Foreskin fibroblast (primary cell): ENCODE measurements around the gene AP2M1.

DNA sequence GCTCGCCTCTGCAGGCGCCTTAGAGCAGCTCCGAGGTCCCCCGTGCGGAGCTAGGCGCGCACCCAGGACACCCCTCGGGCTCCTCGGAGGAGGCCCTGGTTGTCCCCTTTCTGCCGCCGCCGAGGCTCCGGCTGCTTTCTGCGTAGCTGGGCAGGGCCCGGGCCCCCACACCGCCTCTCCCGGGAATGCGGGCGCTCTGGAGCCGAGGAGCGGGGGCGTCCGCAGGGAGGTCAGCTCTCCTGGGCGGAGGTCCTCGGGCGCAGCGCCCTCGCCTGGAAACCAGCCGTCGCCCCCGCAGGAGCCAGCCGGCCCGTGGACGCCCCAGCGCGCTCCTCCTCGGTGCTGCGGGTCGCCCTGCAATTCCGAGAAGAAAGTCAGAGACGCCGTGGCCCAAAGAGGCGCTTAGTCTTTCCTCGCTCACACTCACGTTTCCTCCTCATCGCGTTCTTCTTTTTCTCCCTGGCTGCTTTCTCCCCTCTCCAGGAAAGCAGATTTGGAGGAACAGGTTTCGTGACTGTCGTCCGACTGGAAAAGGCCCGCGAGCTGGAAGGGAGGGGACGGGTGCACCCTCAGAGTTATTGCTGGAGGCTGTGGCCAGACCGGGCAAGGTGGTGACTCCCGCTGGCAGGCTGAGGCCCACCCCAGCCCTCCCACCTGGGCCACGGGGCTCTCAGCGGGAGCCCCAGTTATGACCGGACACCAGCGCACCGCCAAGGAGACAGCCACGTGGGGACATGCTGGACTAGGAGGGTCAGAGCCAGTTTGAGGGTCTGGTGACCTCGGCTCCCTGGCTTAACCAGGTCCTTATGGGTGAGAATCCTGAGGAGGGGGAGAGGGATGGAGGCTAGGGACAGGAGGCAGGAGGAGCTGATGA is 16.9 kb upstream of the LAMP3 start:
- RRBS, result no CpG with 5 or more reads among the region's 62 CpGs

- RRBS, result 2% methylated on average over 13 of the region's 39 CpGs
These were observed 1.6 kb downstream of the B3GNT5 start for GRCh38 chr3:183254551-183255158.

GRCh38 chr3:183287263-183288306 is 34.5 kb downstream of the B3GNT5 start:
- RRBS, result no CpG with 5 or more reads among the region's 11 CpGs

DNA sequence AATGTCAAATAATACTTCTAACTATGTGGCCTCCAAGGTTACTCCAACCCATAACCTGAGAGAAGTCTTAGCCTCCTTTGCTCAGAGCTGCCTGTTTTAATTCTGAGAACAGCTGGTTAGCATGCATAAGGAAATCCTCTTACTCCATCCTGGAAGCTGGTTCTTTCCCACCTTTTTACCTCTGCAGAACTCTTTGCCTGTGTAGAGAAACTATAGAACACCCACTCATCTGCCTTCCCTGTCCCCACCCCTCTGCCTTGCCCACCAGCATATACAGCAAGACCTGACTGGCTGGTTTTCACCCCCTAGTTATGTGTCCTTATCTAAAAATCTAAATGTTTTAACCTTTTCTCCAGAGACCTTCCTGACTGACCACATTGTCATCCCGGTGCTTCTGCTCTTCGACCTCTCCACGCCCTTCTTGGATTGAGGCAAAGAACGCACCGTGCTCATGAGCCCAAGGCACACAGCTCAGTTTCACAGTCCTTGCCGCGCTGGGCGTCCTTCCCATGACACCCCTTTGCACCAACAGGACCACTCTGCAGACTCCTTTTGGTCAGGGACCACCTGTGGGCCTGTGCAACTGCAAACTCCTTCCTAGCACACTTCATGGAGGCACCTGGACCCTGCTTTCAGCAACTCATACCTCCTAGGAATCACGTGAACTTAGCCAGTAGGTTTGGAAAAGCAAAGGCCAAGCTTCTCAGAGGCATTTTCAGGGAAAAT is 62.6 kb downstream of the B3GNT5 start:
- RRBS, result no CpG with 5 or more reads among the region's 9 CpGs

GRCh38 chr3:183654725-183655300 is 19.4 kb downstream of the KLHL24 start:
- RRBS, result no CpG with 5 or more reads among the region's 4 CpGs

DNA sequence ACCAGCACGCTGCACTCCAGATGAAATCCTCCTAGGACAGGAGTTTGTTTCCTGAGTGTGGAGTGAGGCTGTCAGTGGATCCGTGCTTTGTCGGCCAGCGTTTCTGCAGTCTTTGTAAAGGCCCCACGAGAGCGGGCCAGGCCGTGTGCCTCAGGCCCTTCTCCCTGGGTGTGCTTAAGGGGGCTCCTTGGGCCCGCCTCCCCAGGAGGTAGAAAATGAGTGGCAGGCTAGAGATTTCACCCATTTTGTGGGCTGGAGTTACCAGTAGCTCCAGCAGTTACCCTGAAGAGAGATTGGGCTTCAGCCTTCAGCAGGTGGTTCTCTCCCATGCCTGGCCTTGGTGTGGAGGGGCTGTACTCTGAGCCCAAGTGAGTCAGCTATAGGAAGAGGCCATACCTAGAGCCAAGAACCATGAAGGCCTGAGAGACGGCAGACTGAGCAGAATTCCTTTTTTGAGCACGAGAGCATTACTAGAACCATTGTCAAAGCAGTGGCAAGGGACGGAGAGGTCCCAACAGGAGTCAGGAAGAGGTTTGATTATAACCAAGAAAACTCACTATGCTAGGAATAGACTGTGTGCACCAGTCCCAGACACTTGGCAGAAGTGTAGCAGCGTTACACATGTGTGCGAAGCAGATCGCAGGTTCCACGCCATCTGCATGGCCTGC is 14.5 kb downstream of the MAP6D1 start:
- RRBS, result no CpG with 5 or more reads among the region's 15 CpGs

DNA sequence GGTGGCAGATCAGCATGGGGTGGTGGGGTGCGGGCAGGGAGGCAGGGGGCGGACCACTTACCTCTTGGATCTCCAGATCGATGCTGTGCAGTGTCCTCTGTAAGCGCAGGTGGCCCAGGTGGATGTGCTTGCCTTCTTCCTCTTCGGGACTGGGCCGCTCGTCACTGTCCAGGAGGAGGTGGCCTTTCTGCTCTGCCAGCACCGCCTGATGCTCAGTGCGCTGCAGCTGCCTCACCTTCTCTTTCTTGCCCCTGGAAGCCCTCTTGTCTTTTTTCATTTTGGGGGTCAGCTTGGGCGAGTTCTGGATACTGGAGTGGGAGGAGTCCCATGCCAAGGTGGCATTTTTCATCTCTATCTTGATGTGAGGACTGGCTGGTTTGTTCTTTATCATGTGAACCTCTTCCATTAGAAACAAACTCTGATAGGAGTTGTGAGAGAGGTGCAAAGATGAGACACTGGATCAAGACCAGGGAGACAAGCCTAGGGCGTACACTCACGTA is 46.1 kb downstream of the ABCC5 start:
- RRBS, result no CpG with 5 or more reads among the region's 12 CpGs

DNA sequence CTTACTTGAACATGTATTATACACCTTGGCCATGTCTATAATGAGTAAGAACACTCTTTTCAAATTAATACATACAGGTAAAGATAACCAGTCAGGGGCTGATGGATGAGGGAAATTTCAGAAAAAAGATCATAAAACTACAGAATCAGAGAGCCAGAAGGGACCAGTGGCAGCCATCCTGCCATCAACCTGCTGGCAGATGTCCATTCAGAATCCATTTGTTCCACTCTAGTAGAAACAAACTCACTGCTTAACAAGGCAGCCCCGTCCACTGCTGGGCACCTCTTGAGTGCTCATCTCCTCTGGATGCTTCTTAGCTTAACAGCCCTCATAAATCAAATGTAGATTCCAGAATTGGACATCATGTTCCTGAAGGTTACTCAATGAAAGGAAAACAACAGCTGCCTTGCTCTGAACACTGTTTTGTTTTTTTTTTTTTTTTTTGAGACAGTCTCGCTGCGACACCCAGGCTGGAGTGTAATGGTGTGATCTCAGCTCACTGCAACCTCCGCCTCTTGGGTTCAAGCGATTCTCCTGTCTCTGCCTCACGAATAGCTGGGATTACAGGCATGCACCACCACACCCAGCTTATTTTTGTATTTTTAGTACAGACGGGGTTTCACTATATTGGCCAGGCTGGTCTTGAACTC is 37.3 kb downstream of the ABCC5 start:
- RRBS, result no CpG with 5 or more reads among the region's 7 CpGs

DNA sequence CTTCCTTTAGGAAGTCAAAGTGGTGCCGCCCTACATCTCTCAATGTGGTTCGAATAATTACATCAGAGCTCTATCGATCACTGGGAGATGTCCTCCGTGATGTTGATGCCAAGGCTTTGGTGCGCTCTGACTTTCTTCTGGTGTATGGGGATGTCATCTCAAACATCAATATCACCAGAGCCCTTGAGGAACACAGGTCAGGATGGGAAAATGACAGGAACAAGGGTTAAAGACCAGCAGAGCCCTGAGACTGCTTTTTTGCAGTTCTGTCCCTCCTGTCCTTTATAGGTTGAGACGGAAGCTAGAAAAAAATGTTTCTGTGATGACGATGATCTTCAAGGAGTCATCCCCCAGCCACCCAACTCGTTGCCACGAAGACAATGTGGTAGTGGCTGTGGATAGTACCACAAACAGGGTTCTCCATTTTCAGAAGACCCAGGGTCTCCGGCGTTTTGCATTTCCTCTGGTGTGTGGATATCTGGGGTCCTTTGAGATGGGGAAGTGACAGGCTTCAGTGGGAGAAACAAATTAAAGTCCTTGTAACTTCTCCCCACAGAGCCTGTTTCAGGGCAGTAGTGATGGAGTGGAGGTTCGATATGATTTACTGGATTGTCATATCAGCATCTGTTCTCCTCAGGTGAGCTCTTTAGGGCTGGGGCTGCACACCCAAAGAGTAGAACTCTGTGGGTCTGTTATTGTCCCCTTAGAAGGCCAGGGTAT is 2.6 kb downstream of the EIF2B5 start:
- RRBS, result no CpG with 5 or more reads among the region's 12 CpGs

DNA sequence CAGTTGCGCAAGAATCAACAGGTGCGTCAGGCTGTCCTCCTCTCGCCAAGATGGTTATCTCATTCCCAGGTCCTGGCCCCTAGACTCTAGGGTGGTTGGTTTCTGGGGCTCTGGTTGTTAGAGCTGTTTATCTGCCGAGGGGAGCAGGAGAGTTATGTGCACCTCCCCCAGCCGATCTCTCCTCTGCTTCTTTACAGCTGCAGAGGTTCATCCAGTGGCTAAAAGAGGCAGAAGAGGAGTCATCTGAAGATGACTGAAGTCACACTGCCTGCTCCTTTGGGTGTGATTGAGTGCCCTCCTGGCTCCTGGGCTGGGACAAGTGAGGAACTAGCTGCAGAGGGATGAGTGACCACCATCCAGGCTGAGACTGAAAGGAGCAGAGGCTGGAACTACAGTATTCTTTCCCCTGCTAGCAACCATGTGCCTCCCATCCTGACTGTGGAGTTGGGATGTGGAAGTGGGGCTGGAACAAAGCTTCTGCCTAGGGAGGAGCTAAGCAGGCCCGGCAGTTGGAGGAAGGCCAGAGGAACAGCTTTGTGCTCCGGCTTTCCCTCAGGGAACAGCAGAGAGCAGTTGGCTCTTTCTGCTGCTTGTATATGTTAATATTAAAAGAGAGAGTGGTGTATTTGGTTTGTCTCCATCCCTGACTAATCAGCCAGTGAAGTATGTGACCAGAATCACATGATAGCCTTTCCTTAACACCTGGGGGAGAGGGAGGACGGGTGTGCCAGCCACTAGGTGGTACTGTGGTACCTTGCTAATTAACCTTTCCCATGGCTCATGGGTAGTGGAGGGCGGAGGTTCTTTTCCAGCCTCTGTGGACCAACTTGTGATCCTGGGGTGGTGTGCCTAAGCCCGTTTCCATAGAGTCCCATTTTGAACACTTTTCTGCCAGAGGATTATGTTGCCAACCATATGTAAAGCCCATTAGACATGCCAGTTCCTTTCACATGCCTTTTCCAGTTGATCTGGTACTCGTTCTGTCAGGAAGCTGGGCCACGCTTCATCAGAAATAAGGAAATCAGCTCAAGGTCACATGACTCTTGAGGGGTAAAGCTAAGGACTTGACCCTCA is 9.9 kb downstream of the EIF2B5 start:
- RRBS, result 20% methylated on average over 1 of the region's 12 CpGs

- RRBS, result no CpG with 5 or more reads among the region's 6 CpGs
These were observed 1.4 kb downstream of the DVL3 start for GRCh38 chr3:184156558-184156901.

DNA sequence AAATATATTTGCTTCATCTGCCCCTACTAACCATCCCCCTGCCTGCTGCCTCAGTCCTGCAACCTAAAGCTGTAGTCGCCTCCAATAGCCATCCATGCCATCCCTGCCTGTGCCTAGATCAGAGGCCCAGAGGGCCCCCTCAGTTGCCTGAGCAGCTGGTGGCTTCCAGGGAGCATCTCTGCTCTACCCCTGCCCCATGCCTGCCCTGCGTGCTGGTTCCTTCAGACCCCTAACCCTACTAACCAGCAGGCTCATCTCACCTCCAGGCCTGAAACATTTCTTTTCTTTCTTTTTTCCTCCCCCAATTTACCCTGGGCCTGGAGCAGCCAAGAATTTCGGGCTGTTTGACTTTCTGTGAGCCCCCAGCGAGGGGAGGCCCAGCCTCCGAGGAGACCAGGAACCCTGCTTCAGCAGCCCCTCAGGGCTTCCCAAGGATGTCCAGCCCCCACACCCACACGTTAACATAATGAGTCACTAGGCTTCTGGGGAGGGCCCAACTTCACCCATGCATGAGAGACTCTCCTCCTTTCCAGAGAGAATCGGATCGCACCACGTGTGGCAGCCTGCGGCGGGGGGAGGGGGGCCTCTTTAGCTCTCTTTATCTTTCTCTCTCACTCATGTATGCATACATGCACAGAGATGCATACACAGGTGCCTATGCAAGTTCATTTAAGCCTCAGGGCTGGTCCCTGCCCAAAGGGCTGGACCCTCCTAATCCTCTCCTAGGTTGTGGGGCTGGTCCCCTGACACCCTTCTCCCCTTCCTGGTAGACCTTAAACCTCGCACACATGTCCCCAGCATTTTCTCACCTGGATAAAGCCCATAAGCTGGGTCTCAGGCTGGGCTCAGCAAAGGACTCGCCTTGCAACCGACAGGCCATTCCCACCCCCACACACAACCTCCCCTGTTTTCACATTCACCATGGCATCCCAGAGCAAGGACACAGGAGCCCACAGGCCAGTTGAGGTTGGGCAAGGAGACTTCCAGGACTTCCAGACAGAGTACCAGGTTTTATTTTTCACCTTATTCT is 3.1 kb upstream of the AP2M1 start:
- RRBS, result no CpG with 5 or more reads among the region's 14 CpGs

GRCh38 chr3:184174246-184175441 is at the start of gene AP2M1:
Gene AP2M1 (plus strand): TSS chr3:184174855.
- RRBS, result 2% methylated on average over 16 of the region's 78 CpGs

DNA sequence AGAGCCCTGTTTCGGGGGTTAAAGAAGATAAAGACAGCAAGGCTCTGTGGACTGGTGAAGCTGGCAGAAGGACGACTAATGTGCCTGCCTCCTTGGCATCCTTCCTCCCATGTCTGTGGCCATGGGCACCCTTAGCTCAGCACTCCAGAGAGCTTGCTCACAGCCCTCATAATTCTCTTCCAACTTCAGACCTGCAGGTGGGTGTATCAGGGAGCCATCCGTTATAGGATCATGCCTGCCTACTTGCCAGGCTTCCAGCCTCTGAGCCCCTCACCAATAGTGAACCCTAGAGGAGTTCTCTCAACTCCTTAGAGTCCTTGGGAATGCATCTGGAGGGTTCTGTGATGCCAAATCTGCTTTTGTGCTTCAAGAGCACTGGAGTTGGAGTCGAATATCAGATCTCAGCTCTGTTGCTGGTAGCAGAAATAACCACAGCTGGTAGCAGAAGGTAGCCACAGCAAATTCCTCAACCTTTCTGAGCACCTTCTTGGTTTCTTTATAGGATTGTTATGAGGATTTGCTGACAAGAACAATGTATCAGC is 9.3 kb downstream of the ABCF3 start:
- RRBS, result no CpG with 5 or more reads among the region's 4 CpGs

- RRBS, result no CpG with 5 or more reads among the region's 4 CpGs
These were observed 3.1 kb downstream of the EIF4G1 start for GRCh38 chr3:184317610-184317871.

GRCh38 chr3:184318968-184319427 is 4.6 kb downstream of the EIF4G1 start:
- RRBS, result no CpG with 5 or more reads among the region's 6 CpGs

GRCh38 chr3:184320368-184320930 is 6.0 kb downstream of the EIF4G1 start:
- RRBS, result no CpG with 5 or more reads among the region's 7 CpGs

DNA sequence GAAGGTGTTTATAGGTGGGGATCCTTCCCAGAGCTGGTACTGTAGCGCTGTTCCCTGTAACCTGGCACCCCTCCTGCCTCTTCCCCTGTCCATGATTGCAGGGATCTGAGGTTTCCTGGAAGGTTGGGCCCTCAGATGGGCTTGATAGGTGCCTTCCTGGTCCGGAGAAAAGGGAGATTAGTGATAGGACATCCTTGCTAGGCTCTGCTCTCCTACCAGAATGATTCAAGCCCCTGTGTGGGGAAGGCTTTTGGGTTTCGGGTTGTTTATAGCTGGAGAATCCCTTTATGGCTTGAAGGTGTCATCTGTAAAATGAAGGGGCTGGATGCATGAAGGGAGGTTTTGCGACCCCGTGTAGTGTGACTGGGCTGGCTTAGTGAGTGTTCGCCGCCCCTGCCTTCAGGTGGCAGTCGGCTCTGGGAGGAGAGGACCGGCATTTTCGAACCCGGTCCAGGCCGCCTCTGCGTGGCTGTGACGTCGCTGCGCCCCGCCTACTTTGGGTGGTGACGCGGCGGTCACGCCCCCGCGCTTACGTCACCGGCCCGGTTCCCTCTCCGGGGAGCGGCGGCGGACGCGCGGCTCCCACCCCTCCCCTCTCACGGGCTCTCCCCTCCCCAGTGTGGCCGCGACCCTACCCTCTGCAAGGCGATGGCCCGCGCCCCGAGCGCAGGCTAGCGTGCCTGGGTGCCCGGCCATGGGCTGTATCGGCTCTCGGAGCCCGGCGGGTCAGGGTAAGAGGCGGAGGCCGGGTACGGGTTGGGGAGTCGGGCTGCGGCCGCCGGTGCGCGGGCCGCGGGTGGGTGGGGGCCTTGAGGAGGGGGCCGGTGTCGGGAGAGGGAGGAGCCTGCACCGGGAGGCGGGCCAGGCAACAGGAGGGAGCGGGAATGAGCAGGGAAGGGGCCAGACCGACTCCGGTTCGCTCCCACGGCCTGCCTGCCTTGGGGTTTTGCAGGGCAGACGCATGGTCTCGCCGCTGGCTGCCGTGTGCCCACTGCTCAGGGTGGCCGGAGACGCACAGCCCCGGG is 1.7 kb upstream of the FAM131A start:
- RRBS, result 2% methylated on average over 29 of the region's 74 CpGs

DNA sequence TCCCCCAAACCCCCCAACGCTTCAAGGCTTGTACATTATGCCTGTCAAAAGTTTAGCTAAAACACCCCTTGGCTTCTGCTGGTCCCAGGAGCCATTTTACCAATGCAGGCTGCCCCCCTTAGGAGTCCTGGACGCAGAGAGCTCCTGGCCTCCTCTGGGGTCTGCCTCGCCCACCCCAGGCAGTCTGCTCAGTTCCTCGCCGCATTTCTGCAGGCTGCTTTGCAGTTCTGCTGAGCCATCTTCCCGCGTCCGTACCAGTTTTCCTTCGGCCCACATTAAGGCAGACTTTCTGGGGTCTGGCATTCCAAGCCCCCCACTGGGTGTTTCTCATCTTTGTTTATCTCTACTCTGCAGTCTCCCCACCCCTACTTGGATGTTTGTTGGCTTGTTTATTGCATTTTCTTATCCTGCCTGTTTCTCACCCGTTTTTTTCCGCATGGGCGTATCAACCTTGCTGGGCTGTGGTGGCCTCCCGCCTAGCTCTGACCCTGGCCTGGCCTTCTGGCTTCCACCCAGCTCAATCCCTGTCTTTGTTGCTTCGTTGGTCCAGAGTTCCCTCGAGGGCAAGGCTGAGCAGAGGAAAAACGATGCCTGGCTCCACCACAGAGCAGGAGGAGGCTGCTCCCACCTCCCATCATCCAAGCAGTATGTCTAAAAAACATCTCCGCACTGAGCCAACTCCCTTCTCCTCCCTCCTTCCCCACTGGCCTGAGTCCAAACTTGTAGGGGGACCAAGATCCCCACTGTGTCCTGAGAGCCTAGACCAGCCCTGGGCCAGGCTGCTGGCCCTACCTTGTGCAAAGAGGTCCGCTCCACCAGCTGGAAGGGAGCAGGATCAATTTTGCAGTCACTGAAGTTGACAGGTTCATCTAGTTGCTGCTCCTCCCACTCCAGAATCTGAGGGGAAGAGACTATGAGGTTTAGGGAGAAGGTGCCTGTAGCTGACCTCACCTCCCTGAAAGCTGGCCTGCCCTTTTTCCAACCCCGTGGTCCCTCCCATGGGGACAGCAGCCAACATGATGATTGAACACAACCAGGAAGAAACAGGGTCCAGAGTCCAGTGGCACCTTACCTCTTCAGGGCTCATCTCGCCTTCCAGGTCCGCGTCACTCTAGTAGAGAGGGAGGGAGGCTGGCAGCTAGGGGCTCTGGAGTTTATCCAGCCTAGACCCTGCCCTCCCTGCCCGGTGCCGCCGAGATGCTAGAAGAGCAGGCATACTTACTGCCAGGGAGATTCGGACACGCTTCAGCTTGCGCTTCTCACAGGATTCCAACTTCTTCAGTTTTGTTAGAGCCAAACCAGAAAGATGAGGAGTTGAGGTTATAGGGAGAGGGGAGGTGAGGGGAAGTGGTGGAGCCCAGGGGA is 9.7 kb downstream of the CLCN2 start:
- RRBS, result no CpG with 5 or more reads among the region's 28 CpGs

DNA sequence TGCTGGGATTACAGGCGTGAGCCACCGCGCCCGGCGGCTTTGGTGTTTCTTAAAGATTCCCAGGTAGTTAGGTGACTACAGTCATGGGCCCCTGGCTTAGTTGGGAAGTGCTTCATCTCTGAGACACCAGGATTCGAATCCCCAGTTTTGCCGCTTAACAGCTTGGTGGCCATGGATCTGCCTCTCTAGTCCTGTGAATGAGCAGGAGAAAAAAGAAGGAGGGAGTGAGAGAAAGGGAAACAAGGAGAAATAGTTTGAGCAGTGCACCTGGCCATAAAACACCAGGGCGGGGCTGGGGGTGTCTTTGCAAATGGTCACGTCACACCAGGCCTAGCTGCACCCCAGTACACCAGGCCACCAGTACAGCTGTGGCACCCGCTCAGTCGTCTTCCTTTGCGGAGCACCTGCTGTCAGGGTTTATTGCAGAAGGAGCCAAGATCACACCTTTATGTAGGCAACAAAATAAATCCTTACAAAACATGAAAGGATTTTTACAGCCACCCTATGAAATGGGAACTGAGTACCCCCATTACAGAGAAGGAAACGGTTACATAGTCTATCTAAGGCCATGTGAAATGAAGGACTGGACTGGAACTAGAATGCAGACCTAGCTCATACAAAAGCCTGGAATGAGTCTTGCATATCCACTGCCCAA is 14.5 kb upstream of the EPHB3 start:
- RRBS, result no CpG with 5 or more reads among the region's 13 CpGs